T-cell (primary cell): Measurements from ENCODE around the genes SLC3A2, SLC22A25 and VEGFB.

DNA sequence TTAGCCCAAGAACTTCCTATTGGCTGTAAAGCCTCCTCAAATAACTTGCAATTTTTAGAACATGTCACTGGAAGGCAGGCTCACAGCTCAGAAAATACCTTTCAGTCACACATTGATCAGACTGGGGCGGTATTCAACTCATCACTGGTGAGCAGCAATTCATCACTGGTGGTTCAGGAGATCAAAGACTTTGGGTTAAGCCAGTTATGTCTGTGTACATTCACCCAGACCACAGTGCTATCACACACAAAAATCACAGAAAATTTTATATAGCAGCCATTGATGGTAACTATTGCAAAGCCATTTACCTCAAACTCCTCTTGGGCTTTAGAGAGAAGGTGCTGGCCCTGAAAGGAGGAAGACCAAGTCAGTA is 13.8 kb upstream of the WDR74 start:
- PRO-cap, 7 experiments = peak in 4 of 7 experiments; most common plus-strand start position 323 of the sequence (in 1); most common minus-strand start position 150 of the sequence (in 3)

- PRO-cap, 7 experiments = peak in 7 of 7 experiments; most common plus-strand start chr11:62880896 (in 7); most common minus-strand start chr11:62880760 (in 7)
Measured at GRCh38 chr11:62880631-62881201, at the start of gene SLC3A2. TSS of gene SLC3A2 (plus strand) at chr11:62880896.

DNA sequence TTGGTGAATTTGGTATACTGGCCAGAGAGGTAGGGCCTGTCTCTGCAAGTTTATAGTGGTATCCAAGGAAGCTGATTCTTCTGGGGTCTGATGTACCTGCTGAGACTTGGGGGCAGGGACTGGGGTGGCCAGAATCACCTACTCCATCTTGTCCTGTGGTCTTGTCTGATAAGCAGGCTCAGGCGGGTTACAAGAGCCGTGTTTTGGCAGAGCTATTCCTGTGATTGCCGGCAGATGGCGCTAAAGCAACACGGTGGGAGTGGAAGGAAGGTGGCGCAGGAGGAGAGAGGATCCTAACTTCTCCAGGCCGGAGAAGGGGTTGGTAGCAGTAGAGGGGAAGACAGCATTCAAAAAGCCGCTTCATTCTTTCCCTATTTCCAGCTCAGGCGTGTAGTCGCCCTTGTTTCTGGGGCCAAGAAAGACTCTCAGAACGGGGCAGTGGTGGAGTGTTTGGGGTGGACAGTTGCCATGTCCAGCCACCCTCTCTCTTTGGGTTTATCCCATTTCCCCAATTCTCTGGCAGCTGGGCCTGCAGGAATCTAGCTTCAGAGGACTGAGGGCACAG is 15.2 kb downstream of the CHRM1 start:
- PRO-cap, 7 experiments = no peak in any of the 7 experiments

DNA sequence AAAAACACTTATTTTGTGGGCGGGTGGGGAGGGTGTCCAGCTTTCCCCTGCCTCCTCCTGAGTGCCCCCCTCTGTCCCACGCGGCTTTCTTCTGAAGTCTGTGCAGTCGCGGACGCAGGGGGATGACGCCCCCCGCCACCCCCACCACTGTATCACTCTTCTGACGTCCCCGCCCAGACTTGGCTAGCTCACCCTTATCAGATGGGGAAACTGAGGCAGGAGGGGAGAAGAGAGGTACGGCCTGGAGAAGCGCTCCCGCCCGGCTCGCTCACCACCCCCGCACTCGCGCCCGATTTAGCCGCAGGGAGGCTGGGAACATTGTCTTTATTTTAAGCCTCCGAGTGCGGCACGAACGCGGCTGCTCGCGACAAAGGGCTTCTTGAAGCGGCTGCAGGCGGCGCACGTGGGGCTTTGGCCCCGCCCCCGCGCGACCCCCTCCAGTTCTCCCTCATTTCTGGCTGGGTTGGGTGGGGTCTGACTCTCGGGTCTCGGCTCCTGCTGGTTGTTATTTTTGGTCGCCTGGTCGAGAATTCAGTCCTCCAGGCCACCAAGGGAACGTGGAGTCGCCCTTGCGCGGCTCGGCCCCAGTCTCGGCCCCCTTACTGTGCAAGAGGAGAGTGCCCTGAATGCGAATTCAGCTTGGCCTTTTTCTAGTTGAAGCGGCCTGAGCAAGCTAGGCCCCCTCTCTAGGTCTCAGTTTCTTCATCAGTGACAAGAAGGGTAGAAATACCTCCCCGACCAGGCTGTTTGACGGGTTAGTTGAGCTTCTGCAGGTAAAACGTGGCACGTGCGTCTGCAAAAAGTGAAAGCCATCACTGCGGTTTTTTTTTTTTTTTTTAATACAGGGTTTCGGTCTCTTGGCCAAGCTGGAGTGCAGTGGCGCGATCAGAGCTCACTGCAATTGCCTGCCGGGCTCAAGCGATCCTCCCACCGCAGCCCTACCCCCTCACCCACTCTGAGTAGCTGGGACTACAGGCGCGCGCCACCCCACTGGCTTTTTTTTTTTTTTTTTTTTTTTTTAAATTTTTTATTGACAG is 2.6 kb upstream of the CHRM1 start:
- PRO-cap, 7 experiments = no peak in any of the 7 experiments

- PRO-cap, 7 experiments = no peak in any of the 7 experiments
Measured at GRCh38 chr11:63023624-63024483, 8.2 kb upstream of the SLC22A8 start.

- PRO-cap, 7 experiments = no peak in any of the 7 experiments
Measured at GRCh38 chr11:63243432-63244269, at the start of gene SLC22A25. TSS of gene SLC22A25 (minus strand) at chr11:63243599.

GRCh38 chr11:63244424-63245231 is 1.2 kb upstream of the SLC22A25 start:
- PRO-cap, 7 experiments = no peak in any of the 7 experiments

DNA sequence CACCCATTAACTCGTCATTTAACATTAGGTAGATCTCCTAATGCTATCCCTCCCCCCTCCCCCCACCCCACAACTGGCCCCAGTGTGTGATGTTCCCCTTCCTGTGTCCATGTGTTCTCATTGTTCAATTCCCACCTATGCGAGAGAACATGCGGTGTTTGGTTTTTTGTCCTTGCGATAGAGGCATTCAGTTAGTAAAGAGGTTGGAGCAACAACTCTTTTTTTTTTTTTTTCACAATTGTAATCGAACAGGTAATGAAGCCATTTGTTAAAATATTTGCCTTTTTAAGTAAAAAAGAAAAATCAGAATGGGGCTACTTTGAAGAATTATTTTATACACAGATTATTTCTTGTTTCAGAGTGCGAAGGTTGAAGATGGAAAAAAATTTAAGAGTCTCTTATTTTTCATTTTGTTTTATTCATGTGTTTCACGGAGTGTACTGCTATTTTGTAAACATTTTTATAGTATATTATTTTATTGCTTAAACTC is 2.2 kb upstream of the SLC22A25 start:
- PRO-cap, 7 experiments = no peak in any of the 7 experiments

GRCh38 chr11:63532889-63533770 is 3.5 kb upstream of the PLAAT4 start:
- PRO-cap, 7 experiments = no peak in any of the 7 experiments

DNA sequence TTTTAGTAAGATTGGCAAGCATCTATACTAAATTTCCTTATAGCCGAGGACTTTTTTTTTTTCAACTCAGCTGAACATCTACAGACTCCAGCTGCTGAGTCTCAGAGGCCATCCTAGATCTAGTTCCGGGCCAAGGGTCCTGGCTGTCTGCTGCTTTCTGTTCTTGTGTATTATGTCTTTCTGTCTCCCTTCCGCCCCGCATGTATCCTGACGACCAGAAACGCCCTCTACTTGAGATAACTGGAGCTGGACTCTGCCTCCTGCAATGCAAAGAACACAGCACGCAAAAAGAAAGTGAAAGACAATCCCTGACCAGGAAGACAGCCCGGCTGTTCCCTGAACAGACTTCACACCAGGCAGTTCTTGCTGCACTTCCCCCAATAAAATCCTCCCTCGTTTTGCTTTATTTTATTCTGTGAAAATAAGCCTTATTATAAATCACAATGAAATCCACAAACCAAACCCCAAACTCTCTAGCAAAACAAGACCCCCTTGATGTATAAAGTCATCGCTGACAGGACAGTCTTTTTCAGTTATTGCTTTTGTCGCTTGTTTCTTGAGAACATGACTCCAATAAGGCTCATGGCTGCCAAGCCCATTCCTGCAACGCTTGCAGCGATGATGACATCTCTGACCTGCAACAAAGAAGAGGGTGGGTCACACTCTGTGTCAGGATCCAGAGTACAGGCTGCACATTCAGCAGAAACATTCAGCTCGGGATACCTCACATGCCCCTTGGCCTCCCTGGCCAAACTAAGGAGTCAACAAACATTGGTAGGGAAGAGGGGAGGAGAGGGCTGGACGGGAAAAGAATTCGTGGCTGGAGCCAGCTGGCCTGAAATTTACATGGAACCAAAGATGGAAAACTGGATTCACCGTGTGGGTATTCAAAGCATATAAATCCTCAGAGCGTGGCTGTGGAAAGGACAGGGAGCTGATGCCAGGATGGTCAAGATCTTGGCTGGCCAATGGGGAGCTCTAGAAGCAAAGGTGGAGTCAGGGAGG is 11.5 kb upstream of the PLAAT2 start:
- PRO-cap, 7 experiments = peak in 4 of 7 experiments; most common plus-strand start position 122 of the sequence (in 1); most common minus-strand start position 149 of the sequence (in 2)

DNA sequence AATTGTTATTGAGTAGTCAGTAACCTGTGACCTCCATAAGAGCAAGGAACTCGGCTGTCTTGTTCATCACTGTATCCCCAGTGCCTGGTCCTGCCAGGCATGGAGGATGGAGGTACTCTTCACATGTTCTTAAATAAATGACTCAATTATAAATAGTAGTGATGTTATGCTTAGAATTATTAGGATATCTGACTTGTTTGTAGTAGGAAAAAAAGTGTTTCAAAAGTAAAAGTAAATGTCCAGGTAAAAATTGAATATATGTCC is 12.2 kb upstream of the PLAAT2 start:
- PRO-cap, 7 experiments = no peak in any of the 7 experiments

DNA sequence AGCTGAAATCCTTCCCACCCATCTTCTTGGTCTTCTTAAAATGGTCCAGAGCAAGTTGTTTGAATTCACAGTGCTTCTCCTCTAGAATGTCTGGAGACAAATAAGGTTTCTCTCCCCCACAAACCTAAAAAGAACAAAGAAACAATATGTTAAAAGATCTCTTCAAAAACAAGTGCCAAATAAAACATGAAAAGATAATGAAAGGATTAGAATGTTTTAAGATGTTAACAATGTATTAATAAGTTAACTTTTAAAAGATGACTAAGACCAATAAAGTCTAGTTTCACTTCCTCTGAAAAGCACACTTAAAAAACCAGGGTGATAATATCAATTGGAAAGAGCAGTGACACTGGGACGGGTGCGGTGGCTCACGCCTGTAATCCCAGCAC is 17.1 kb upstream of the PLAAT3 start:
- PRO-cap, 7 experiments = no peak in any of the 7 experiments

GRCh38 chr11:63670296-63670642 is 907 bp downstream of the ATL3 start:
- PRO-cap, 7 experiments = no peak in any of the 7 experiments

DNA sequence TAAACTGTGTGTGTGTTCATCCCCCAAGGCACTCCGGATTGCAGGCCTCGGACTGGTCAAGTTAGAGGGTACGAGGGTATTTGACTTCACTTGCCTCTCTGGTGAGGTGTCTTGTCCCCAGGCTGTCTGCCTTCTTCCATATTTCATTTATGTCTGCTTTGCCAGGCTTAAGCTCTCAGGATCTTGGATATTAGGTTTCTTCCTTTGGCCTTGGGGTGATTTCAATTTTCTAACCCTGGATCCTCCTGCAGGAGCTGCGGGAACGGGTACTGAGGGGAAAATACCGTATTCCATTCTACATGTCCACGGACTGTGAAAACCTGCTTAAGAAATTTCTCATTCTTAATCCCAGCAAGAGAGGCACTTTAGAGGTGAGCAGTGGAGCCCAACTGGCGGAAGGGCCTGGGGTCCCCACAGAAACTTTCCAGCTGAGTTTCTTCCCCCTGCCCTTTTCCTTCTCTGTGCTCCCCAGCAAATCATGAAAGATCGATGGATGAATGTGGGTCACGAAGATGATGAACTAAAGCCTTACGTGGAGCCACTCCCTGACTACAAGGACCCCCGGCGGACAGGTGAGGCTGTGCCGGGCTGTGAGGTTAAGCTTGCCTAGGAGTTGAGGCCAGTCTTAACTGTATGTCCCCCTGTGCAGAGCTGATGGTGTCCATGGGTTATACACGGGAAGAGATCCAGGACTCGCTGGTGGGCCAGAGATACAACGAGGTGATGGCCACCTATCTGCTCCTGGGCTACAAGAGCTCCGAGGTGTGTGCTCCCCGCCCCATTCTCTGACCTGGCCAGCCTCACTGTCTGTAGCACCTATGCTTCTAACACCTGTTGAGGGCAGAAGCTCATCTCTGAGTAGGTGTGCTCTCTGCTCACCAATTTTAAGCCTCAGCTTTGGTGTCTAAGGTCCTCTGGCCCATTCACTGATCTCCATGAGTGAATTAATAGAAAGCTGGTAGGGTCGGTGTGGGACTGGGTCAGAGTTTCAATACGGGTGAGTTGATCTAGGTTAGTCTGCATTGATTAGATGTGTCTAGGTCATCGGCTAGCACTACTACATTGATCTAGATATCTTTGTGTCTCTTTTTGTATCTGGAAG is 16.3 kb downstream of the RCOR2 start:
- PRO-cap, 7 experiments = no peak in any of the 7 experiments

DNA sequence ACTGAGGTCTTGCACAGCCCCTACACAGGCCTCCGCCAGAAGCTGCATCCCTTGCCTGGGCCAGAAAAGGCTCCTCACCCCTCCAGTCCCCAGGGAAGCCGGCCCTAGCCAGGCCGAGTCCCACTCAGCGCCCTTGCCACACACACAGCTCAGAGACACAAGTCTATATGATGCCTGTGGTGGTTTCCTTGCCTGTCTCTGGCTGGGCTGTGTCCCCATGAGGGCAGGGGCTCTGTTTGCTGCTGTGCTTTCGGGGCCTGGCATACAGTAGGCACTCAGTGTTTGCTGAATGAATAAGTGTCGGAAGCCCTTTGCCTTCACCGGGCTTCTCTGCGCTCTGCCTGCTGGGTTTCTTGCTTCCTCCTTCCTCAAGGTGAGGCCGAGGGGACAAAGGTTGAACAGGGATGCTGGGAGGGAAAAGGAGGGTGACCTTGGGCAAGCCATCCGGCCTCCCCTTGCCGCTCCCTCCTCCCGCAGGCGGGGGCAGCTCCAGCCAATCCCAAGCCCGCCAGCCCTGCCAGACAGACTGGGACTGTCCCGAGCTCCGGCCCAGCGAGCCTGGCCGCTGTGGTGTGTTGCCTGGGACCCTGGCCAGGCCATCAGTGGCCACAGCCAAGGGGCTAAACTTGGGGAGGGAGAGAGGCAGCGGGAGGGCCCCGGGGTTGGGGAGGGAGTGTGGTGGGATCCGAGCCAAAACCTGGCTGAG is 3.1 kb upstream of the RCOR2 start:
- PRO-cap, 7 experiments = no peak in any of the 7 experiments

DNA sequence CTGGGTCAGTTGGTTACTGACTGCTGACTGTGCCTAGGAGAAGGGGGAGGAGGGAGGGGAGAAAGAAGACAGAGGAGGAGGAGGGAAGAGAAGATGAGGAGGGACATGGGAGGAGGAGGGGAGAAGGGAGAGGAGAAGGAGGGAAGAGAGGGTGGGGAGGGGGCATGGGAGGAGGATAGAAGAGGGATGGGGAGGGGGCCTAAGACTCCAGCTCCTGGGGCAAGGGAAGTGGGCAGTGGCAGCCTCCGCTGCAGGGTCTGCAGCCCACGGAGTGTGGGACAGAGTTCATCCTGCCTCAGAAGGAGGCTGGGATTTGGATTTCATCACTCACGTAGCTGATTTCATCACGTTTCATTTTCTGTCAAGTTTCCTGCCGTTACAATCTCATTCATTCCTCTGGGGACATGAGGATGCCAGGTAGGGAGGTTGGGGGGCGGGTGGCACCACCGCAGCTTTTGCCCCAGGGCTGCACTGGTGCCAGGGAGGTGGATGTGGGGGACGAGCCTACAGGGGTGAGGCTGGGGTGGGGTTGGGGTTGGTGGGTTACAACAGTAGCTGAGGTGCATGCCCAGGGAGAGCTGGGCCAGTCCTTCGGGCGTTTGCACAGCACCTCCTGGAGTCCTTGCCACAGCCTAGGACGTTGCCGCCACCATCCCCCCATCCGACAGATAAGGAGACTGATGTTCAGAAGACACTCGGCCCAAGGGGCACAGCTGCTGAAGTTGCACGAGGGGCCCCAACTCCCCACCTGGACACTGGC is 55.4 kb downstream of the FLRT1 start:
- PRO-cap, 7 experiments = no peak in any of the 7 experiments

DNA sequence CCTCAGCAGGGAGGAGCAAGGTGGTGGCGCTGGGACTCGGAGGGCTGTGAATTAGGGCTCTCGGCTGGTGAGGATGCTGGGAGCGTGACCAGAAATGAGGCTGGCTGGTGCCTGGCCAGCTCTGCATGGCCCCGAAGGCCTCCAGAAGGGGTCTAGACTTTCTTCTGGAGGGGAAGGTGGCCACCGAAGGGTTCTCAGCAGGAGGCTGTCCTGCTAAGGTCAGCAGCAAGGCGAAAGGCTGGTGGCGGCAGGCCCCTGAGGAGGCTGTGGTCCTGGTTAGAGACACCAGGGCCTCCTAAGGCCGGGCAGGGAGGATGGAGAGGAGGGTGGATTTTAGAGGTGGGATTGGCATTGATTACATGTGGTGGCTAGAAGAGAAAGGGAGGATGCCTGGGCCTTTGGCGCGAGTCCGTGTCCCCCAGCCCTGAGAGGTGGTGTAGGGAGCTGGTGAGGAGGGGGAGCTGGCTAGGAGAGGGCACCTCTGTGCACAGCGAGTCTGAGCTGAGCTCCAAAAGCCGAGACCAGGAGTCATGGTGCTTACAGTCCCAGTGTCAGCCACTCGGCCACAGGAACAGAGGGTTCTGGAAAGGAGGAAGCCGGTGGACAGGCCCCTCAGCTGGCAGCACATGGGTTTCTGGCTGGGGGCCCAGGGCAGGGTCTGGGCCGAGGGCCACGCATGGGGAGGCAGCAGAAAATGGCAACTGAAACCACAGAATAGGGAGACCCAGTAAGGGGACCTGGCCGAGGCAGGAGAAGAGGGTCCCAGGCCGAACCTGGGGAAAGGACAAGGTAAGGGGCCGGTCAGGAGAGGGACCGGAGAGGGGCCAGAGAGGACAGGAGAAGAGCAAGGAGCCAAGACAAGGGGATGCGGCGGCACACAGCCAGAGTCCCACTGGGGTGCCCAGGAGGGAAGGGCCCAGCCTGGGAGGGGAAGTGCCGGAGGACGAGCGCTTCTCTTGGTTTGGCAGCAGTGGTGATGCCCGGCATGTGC is 2.5 kb downstream of the FERMT3 start:
- PRO-cap, 7 experiments = no peak in any of the 7 experiments

- PRO-cap, 7 experiments = peak in 1 of 7 experiments; most common plus-strand start chr11:64234536 (in 1); most common minus-strand start chr11:64234328 (in 1)
Measured at GRCh38 chr11:64234144-64234752, at the start of gene VEGFB. TSS of gene VEGFB (plus strand) at chr11:64234584.

GRCh38 chr11:64234753-64235760 is 673 bp downstream of the VEGFB start:
- PRO-cap, 7 experiments = peak in 4 of 7 experiments; most common plus-strand start chr11:64234869 (in 2); most common minus-strand start chr11:64234844 (in 4)

- PRO-cap, 7 experiments = no peak in any of the 7 experiments
Measured at GRCh38 chr11:64237279-64237786, 2.9 kb downstream of the VEGFB start.